Mammary microvascular endothelial cell (primary cell): ENCODE measurements around the genes RABEP1 and ALOX12.

GRCh38 chr17:5237767-5238191 is 3.1 kb upstream of the SCIMP start:
- RAMPAGE, long total RNA: no peak

DNA sequence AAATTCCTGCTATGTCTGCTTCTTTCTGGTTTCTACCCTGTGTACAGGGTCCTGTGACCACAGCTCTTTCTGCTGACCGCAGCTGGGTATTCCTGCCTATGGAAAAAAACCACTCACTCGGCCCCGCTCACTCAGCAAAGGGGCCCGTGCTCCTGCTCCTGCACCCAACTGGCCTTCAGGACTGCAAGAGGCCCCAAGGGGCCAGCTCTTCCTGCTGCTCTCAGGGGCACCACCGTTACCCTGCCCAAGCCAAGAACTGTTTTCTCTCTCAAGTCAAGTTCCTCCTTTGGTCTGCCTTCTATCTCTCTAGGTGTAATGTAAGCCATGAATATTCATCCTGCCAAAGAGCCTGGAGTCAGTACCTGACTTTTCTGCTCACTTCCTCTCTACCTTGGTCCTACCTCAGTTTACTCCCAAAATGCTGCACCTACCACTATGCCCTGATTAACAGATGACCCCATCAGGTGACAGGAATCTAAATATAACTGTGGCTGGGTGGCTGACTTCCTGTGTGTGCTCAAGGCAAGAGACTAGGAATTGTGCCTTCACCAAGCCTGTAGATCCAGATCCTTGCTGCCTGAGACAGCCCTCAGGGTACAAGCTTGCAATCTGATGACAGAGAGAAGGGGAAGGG is 20.3 kb upstream of the SCIMP start:
- RAMPAGE, long total RNA: no peak

DNA sequence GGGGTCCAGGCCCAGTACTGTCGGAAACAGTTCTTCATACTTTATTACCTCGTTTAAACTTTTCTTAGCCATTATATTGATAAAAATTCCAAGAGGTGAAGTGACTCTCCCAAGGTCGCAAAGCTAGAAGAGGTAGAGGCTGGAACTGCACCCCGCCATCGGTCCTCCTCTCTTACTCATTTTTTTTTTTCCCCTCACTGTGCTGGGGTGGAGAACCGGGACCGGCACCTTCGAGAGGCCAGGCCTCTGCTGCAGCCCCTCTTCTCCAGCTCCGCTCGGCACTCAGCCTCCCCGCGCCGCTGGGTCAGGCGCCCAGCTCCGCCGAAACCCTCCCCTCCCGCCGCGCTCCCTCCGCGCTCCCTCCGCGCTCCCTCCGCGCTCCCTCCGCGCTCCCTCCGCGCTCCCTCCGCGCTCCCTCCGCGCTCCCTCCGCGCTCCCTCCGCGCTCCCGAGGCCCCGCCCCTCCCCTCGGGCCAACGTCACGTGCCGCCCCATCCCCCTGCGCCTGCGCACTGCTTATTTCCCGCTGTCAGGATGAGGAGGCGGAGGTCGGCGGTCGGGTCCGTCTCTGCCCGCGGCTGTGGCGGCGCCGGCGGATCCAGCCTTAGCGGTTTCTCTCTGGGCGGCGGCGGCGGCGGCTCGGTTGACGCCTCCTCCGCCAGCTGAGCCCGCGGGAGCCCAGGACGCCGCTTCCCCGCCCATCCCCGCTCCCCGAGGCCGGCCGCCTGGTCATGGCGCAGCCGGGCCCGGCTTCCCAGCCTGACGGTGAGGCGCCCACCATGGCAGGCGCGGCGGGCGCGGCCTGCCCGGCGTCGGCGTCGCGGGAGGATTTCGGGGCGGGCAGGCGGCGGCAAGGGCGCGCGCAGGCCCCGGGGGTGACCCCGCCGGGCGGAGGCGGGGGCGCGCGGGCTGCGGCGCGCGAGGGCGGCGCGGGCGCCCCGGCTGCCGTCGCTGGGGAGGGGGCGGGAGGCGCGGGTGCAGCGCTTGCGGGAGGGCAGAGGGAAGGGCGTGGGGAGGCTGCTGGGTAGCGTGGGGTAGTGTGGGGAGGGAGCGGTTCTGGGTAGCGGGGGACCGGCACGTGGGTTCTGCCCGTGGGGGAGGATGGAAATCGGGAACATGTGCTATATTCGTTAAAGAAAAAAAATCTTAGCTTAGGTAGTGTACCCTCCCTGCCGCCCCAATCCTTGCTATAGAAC is at the start of gene RABEP1:
RABEP1 (plus strand) TSS at position 528 of the 1,195 bp plus-strand sequence.
- RAMPAGE, long total RNA: no peak

DNA sequence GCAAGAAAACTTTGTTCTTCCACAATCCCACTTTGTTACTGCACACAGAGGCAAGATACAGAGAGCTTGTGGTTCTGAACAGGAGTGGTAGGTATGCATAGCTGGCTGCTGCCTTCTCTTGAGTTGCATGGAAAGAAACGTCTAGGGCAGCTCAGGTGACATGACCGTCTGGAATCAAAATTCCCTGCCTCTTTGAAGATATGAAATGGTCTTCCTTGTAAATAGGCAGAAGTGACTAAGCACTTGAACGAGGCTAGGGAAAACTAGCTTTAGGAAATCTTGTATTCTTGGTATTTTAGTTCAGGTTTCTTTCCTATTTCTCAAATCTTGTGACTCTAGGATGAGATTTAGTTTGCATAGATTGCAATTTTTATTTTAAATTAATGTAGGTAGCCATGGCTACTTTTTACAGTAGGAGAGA is 1.9 kb downstream of the RABEP1 start:
- RAMPAGE, long total RNA: no peak

DNA sequence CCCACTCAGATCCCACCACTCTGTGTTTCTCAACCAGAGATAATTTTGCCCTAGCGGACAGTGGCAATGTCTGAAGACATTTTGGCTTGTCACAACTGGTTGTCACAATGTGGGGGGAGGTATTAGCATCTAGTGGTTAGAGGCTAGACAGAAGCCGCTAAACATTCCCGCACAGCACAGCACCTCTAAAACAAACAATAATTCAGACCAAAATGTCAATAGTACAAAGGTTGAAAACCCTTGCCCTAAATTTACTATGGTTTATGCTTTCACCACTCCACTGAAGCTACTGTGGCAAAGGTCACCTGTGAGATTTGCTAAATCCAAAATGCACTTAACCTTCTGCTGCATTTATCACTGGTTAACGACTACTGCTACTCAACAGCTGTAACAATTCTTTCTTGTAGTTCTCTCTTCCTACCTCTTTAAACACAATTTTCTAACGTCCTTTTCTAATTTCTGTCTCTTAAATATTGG is 14.0 kb downstream of the NUP88 start:
- RAMPAGE, long total RNA: no peak

DNA sequence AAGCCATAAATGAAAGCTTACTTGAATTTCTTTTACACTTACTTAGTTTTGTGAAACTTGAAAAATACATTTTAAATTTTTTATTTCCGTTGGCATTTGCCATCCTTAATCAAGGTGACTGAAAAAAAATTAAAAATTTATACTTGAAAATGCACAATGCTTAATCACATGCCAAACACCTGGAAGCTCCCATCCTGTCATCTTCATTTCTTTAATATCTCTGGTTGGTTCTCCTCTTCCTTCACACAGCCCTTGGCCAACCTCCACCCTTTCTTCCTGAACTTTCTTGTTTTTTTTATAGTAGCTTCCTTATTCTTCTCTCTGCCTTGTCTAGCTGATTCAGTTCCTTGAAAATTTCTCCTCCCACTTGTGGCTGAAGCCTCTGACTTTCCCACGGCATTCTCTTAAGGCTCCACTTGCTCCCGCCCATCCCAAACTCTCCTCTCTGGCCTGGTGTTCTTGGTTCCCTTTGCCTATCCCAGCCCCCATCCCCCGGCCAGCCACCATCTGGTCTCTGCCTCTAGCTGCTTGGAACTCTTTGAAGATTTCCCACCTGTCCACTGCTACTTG is 29.2 kb downstream of the NLRP1 start:
- RAMPAGE, long total RNA: no peak

DNA sequence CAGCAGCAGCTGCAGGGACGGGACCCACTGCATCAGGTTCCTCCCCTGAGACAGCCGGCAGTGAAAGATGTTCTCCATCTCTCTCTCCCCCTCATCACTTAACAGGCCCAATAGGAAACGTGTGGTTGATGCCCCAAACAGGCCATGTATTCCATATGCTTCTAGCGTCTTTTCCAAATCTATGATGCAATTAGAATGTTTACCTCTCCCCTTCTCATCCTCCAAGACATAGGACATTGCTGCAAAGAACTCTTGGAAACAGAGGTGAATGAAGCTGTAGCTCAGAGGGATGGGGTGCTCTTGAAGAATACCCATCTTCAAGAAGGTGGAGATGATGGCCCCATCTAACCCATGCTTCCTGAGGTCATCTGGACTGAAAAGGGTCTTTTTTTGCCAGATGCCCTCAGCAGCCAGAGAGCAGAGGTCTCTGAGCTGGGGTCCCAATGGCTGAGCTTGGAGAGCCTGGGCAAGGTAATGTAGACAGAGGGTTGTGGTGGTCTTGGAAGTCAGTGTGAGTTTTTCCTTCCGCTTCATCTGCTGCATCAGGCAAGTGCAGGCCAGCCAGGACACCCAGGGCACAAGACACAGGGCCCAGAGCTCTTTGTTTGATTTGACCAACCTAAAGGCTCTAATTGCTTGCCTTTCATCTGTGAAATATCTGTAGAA is 25.6 kb downstream of the NLRP1 start:
- RAMPAGE, long total RNA: no peak

- RAMPAGE, long total RNA: no peak
Observed at GRCh38 chr17:5772102-5772498, 187.8 kb upstream of the NLRP1 start.

GRCh38 chr17:6325841-6326097 is 109.2 kb downstream of the AIPL1 start:
- RAMPAGE, long total RNA: no peak

DNA sequence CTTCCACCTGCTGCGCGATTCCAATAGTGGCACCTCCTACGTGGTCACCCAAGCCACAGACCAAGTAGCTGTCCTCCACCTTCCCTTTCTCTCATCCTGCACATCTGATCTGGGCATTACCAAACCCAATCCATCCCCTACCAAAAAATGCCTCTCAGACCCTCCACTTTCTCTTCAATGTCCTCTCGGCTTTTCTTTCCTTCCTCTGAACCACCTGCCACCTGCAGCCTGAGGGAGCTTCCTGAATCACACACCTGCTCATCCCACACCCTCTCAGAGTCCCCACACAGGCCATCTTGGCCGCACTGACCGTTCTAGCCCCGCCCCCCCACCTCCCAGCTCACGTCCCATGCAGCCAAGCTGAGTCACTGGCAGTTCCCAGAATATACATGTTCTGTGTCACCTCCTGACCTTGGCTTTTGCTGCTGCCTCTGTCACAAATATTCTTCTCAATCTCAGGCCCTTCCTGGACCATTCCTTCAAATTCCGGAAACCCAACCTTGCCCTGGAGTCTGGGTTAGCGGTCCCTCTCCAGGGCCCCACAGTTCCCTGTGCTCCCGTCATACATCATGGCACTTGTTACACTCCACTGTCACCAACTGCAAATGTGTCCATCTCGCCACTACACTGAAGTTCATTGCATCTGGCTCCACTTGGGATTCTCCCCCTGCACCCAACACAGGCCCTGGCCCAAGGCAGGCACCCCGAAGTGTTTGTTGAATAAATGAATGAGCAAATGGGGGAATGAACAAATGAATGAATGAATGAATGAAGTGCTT is 12.7 kb downstream of the PIMREG start:
- RAMPAGE, long total RNA: no peak

DNA sequence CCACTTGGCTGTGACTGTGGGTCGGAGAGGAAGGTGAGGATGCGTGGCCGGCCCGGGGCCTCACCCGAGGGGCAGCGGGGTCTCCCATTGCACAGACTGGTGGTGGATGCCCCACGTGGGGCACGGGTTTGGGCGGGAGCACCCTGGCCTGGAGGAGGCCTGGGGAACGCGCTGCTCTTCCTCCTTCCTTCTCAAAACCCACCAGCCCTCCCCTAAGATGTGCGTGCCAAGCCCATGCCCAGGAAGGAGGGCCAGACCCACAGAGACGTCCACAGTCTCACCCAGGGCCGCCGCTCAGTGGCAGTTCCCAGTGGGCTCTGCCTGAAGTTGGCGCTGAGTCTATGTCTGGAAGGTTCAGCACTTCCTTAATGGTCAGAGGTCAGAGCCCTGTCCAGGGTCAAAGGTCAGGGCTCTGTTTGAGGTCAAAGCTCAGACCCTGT is 26.2 kb downstream of the PIMREG start:
- RAMPAGE, long total RNA: no peak

- RAMPAGE, long total RNA: no peak
Observed at GRCh38 chr17:6555349-6556043, 859 bp downstream of the PITPNM3 start.

GRCh38 chr17:6683150-6683660 is 30.0 kb downstream of the SLC13A5 start:
- RAMPAGE, long total RNA: no peak

DNA sequence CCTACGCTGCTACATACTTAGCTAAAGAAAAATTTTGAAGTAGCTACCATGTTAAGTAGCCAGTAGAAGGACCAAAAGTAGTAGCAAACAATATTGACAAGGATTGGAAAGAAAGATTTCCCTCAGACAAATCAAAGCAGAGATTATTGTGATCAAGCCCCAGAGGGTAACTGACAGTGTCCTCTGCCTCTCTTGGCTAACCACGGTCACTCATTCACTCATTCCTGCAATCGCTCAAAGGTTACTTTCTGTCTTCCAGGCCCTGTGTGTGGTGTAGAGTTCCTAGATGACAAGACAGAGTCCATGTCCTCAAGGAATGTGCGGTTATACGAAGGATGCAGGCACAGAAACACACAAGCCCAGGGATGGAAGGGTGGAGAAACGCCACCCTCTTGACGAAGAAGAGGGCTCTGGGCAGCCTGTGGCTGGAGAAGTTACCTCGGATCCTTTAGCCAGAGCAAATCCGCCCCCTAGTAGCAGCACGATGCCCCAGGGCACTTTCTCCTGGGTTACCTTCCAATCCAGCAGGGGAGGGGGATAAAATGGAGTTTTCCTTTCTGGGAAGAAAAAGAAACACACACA is 20.5 kb downstream of the SLC13A5 start:
- RAMPAGE, long total RNA: no peak

GRCh38 chr17:6710348-6710835 is 2.8 kb downstream of the SLC13A5 start:
- RAMPAGE, long total RNA: no peak

DNA sequence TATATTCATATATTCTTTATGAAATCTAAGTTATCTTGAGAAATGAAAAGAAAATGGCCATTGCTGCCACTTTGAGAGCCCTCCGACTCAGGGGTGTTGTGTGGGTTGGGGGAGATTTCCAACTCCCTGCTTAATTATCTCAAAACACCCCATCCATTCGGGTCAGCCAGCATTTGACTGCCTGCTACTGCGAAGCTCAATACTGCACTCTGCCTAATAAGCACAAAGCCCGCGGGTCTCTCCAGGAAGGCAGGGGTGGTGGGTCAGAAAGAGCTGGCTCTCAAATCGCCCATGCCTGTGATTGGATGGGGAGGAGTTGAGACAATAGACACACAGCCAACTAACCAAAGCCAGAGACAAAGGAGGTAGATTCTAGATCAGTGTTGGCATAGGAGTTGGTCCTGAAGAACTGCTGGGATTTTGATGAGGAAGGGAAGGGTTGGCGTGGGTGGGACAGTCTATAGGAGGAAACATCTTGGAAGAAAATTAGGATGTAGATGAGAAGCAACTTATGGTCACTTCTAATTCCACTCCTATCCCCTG is 2.3 kb upstream of the XAF1 start:
- RAMPAGE, long total RNA: no peak

DNA sequence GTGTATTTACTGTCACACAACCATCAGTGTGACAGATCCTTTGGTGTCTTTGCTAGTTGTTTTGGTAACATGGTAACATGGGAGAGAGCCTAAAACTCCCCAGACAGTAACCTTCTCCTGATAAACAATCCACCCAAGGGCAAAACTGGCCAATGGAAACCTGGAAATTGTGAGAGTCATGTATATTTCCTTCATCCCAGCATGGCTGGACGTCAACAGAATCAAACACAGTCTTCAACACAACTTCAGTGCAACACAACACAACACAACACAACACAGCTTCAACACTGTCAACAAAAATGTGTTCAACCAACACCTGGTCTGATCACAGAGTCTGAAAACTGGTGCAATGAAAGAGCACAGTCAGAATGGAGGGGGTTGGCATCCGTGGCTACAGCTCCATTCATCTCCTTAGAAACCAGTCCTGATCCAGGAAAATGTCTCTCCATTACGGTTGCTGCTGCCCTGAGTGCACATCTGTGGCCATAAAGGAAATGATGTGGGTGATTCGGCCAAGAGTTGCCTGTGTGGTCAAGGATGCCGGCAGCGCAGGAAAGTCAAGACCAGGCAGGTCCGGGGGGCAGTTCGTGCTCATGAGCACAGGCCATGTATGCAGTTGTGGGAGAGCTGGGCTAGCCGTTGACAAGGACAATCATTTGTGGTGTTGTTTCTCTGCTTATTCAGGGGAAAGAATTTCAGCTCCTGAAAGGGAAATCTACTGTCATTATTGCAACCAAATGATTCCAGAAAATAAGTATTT is 5.8 kb downstream of the XAF1 start:
- RAMPAGE, long total RNA: no peak

- RAMPAGE, long total RNA: no peak
Observed at GRCh38 chr17:6797869-6798549, 22.0 kb downstream of the FBXO39 start.

DNA sequence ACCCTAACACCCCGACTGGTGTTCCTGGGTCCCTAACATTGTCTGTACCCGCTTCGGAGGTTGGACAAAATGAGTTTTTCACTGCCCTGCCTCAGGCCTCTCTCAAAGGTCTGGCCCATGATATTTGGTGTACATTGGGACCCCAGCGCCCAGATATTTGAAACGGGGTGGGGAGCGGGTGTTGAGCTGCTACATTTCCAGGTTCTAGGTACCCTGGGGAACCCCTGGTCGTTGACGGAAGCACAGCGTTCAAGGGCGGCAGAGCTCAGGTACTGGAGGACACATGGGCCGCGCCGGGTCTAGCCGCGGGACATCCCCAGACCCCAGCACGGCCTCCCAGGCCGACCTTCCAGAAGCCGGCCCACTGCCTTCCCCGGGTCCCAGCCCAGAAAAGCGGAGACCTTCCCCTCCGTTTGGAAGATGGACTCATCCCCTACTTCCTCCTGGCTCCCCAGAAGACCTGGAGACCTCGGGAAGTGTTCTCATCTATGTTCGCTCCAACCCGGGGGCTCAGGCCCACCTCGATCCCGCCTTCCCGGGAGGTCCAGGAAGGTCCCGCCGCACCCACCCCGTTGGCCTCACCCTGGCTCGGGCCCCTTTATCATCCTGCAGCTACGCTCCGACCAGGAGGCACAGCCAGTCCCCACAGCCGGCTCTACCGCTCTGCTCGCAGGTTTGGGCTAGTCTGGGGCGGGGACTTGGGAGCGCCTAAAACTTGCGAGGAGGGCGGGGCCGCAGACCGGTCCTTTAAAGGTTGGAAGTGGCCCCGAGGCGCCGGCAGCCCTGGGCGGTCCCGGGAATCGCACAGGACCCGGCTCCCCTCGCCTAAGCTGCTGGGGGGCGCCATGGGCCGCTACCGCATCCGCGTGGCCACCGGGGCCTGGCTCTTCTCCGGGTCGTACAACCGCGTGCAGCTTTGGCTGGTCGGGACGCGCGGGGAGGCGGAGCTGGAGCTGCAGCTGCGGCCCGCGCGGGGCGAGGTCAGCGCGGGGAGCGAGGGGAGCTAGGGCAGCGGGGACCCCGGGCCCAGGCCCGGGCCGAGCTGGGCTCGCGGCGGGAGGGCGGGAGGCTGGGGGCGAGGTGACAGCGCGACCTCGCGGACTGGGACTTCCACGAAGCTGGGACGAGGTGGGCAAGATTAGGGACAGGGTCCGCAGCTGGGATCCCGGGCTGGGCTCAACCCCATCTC is at the start of gene ALOX12:
ALOX12 (plus strand) TSS at position 777 of the 1,189 bp plus-strand sequence.
- RAMPAGE, long total RNA: no peak

DNA sequence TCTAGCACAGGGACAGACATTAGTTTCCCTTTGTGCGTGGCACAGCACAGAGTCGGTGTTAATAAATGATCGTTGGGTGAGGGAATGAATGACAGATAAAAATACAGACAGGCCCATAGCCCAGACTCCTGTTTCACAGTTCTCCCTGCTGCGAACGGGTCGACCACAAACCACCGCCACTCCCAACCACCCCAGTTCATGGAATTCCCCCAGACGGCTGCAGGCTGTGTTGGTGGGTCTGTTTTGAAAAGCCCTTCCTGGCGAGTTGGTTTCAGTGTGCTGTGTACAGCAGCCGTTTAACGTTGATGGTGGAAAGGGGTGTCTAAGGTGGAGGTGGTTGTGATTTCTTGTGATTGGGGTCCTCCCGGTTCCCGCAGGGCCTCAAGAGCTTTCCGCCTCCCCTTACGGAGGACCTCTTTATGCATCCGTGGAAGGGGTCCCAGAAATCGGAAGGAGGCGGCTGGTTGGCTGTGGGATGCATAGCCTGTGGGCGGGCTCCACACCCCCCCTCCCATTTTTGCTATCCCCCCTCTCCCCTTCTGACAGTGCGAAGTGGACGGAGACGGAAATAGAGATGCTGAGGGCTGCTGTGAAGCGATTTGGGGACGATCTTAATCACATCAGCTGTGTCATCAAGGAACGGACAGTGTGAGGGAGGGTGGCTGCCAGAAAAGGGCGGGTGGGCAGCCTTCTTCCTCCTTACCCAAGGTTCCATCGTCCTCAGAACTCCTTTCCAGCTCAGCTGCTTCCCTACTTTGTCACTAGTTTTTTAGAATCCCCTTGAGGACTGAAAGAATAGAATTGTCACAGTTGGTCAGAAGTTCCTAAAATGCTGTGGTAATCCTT is 869 bp downstream of the C17orf49 start:
- RAMPAGE, long total RNA: no peak